Testis (tissue), 5 donors: ENCODE measurements around the genes MCRS1 and GPD1.

DNA sequence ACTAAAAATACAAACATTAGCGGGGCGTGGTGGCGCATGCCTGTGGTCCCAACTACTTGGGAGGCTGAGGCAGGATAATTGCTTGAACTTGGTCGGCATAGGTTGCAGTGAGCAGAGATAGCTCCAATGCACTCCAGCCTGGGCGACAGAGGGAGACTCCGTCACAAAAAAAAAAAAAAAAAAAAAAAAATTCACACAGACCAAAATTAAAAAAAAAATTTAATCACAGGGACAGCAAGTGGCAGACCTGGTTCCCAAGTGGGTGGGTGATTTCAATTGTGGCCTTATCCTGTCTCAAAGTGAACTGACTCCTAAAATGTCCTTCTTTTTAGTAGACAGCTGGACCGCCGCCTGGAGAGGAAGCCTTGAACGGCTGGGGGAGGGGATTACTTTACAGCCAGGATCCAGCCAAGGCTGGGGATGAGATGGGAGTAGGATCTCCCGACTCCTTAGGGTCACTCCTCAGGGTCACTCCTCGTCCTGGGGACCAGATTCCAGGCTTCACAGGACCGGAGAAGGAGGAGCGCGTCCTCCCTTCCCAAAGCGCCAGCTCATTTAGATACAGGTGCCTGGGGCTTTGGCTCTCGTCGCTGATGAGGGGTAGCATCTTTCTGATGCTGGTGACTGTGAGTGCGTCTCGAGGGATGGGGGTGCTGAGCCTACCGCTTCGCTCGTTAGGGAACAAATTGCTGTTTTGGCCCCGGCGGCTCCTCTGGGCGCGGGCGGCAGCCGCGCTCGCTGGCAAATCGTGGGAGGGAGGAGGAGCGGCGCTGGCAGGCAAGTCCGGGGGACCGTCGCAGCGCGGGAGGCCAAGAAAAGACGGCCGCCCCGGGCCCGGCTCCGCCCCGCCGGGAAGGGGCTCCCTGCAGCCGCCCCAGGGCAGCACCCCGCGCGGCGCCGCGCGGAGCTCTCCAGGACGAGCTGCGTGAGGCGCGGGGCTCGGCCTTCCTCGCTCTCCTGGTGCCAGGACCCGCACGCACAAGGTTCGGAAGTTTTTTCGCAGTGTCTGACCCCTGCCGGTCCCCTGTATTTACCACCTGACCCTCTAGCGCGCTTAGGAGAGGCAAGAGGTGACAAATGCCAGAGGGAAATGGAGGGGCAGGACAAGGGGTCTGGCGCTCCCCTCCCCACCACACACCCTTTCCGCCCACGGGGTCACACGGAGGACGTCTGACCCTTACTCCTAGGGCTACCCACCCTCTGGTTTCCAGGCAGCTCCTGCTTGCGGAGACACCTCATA is 1.2 kb upstream of the KCNH3 start:
- PRO-cap, 3 experiments: no peak in any of the 3 experiments
- RAMPAGE, long total RNA, 2 experiments: no peak in any of the 2 experiments
- RRBS: 1% methylated on average over 17 of the region's 72 CpGs

GRCh38 chr12:49553500-49553998 is 14.4 kb downstream of the MCRS1 start:
- PRO-cap, 3 experiments: no peak in any of the 3 experiments
- RAMPAGE, long total RNA, 2 experiments: no peak in any of the 2 experiments
- RRBS: no CpG with 5 or more reads among the region's 2 CpGs

DNA sequence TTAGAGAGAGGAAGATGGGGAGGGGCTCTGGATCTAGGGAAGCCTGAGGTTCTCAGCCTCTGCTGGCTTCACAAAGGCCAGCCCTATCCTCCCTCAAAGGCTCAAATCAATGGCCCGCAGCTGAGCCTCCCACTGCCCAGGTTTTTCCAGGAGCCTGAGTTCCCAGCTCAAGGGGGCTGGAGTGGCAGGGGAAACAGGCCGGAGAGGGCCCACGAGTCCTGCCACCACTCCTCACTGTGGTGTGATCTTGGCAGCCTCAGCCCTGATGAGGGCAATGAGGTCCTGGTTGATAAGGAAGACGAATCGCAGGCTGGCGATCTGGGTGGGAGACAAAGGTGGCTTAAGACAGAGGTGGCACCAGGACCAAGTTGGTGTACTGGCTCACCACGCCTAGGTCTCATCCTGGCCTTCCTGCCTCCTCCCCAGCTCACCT is 9.5 kb downstream of the MCRS1 start:
- PRO-cap, 3 experiments: no peak in any of the 3 experiments
- RAMPAGE, long total RNA, 2 experiments: no peak in any of the 2 experiments
- RRBS: no CpG with 5 or more reads among the region's 7 CpGs

DNA sequence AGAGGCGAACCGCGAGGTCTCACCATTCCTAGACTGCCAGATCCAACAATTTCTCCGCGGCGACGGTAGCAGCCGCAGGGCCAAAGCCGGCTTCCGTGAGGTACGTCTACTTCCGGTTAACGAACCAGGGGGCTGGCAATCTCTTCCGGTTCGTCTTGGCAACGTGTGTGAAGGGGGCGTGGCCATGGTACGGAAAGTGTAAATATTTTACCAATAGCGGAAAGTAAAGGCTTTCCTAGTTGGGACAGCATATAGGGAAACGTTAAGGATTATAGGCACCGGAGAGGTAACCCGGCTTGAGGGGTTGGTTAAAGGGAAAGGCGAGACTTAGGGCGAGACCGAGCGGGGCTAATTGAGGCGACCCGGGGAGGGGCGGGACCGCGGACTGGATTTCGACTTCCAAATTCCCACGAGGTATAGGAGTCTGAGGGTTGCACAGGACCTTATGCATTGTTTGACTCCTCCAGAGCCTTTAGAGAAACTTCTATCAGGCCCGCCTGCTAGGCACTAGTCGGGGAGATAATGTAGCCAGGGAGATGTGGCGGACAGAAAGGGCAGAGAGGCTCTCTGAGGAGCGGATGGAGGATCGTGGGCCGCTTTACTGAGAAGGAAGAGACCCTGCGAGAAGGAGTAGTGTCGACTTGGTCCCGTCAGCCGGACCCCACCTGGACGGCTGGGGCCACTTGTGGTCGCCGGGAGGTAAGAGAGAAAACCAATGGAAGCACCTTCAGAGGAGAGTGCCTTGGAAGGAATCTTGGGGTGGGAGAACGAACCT is at the start of gene MCRS1:
TSS of gene MCRS1 (minus strand) at position 118 of the 775 bp plus-strand sequence.
- PRO-cap, 3 experiments: peak in 3 of 3 experiments; most common plus-strand start position 161 of the sequence (in 1); most common minus-strand start position 97 of the sequence (in 3)
- RAMPAGE, long total RNA, 2 experiments: start-site peak on the plus strand in 2 of 2 experiments, centred at positions 159 to 164 of the sequence, 59 to 119 reads per replicate; start-site peak on the minus strand in 2 of 2 experiments, centred at positions 92 to 95 of the sequence, 156 to 157 reads per replicate
- RRBS: 1% methylated on average over 10 of the region's 47 CpGs

GRCh38 chr12:49600253-49600794 is 5.1 kb downstream of the FAM186B start:
- PRO-cap, 3 experiments: no peak in any of the 3 experiments
- RAMPAGE, long total RNA, 2 experiments: start-site peak on the minus strand in 1 of 2 experiments, at chr12:49600120-49600462 at its widest, 170 reads per replicate
- RRBS: no CpG with 5 or more reads among the region's 9 CpGs

GRCh38 chr12:49643690-49644879 is 20.7 kb downstream of the PRPF40B start:
- PRO-cap, 3 experiments: no peak in any of the 3 experiments
- RAMPAGE, long total RNA, 2 experiments: no peak in any of the 2 experiments
- RRBS: no CpG with 5 or more reads among the region's 15 CpGs

GRCh38 chr12:49670801-49671897 is 36.1 kb downstream of the FMNL3 start:
- PRO-cap, 3 experiments: no peak in any of the 3 experiments
- RAMPAGE, long total RNA, 2 experiments: no peak in any of the 2 experiments
- RRBS: no CpG with 5 or more reads among the region's 6 CpGs

DNA sequence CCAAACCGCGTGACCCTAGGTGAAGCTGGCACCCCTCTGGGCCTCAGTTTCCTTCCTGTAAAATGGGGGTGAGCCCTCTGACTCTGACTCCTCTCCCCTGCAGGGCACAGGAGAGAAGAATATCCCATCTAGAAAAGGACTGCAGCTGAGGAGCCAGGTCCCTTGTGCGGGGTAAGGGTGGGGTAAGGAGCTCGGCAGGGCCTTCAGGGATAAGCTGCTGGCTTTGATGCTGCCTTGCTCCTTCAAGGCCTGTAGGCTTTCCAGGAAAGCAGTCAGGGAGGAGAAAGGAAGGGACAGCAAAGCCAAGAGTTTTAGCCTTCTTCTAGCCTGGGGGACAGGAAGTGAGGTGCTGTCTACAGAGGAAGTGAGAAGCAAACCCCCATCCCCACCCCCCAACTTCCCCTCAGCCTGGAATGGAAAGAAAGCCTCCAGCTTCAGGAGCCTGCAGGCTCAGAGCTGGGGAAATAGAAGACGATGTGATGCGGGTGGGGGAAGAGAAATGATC is 7.3 kb downstream of the NCKAP5L start:
- PRO-cap, 3 experiments: no peak in any of the 3 experiments
- RAMPAGE, long total RNA, 2 experiments: no peak in any of the 2 experiments
- RRBS: no CpG with 5 or more reads among the region's 6 CpGs

- PRO-cap, 3 experiments: peak in 1 of 3 experiments; most common plus-strand start chr12:50025752 (in 1)
- RAMPAGE, long total RNA, 2 experiments: no peak in any of the 2 experiments
- RRBS: no CpG with 5 or more reads among the region's 11 CpGs
These were observed 261 bp upstream of the RACGAP1 start for GRCh38 chr12:50025574-50025935.

DNA sequence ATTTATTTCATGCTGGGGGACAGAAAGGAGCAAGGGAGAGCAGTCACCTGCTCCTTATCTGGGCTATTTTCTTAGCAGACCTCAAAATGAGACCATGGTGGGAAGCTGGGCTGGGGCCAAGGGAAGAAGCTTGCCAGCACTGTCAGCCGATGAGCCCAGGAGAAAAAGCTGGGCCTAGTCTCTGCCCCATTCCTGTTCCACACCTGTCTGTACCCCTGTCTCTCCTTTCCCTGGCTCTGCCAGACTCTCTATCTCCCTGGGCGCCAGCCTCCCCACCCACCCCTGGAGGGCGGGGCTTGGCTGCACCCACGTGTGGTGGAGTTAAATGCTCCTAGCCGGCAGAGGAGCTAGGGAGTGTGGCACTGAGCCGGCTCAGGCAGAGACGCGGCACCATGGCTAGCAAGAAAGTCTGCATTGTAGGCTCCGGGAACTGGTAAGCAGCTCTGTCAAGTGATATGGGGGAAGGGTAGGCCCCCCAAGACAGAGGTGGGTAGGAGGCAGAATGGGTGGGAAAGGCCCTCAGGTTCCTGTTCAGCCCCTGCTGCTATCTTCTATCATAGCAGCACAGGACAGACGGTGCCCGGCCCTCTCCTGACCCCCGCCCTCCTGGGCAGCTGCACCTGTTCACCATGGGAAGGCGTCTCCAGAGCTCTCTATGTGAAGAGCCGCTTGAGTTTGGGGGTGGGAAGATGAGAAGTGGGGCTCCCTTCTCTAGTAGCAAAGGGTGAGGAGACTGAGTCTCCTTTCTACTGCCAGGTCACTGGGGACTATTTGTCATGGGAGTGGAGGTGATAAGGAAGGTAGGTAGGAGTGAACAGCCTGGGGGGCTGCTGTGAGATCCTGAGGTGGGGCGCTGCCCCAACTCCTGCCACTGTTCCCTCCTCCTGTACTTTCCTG is at the start of gene GPD1:
TSS of gene GPD1 (plus strand) at position 350 of the 897 bp plus-strand sequence.
- PRO-cap, 3 experiments: peak in 2 of 3 experiments; most common plus-strand start position 350 of the sequence (in 1); most common minus-strand start position 232 of the sequence (in 1)
- RAMPAGE, long total RNA, 2 experiments: no peak in any of the 2 experiments
- RRBS: 61% methylated on average over 4 of the region's 15 CpGs

DNA sequence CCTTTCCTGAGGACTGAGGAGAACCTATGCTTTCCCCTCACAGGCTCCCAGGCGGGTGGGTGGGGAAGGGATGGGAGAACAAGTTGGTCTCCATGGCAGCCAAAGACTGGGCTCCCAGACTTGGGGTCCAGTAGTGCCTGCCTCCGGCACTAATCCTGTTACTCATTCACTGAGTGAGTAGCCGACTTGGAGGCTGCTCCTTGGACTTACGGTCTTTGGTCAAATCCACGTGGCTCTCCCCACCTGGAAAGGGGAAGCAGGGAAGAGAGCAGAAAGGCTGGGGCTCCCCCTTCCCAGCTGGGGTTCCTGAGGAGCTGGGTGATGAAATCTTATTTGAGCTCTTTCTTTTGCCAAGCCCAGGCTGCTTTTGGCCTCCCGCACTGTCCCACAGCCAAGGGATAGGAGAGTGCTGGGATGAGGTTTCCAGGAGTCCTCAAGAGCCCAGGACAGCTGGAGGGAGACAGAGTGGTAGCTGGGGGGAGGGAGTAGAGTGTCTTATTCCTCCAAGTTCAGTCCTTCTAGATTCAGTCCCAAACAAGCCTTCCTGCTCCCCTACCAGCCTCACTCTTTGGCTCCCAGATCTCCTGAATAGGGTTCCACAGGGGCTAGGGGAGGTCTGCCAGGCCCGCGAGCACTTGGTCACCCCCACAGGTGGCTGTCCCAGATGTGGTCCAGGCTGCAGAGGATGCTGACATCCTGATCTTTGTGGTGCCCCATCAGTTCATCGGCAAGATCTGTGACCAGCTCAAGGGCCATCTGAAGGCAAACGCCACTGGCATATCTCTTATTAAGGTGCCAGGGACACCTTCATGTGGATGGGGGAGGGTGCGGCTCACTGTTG is 1.3 kb downstream of the GPD1 start:
- PRO-cap, 3 experiments: no peak in any of the 3 experiments
- RAMPAGE, long total RNA, 2 experiments: no peak in any of the 2 experiments
- RRBS: no CpG with 5 or more reads among the region's 11 CpGs

- PRO-cap, 3 experiments: no peak in any of the 3 experiments
- RAMPAGE, long total RNA, 2 experiments: no peak in any of the 2 experiments
- RRBS: no CpG with 5 or more reads among the region's 5 CpGs
These were observed 8.8 kb upstream of the CERS5 start for GRCh38 chr12:50175857-50176515.

GRCh38 chr12:50277138-50277868 is 6.0 kb downstream of the LIMA1 start:
- PRO-cap, 3 experiments: no peak in any of the 3 experiments
- RAMPAGE, long total RNA, 2 experiments: no peak in any of the 2 experiments
- RRBS: no CpG with 5 or more reads among the region's 3 CpGs

GRCh38 chr12:50282524-50283033 is 741 bp downstream of the LIMA1 start:
- PRO-cap, 3 experiments: no peak in any of the 3 experiments
- RAMPAGE, long total RNA, 2 experiments: no peak in any of the 2 experiments
- RRBS: no CpG with 5 or more reads among the region's 16 CpGs

DNA sequence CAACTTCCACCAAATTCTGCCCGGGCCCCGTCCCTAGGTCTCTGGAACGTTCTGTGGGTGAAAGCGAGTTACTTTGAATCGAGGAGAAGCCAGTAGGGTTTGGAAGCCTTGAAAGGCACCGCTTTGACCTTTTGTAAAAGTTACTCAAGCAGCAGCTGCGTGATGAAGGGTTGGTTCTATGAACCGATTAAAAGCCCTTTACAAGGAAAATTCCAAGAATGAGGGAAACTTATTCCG is 752 bp downstream of the LARP4 start:
- PRO-cap, 3 experiments: peak in 2 of 3 experiments; most common plus-strand start position 92 of the sequence (in 2); most common minus-strand start position 43 of the sequence (in 2)
- RAMPAGE, long total RNA, 2 experiments: no peak in any of the 2 experiments
- RRBS: no CpG with 5 or more reads among the region's 9 CpGs

DNA sequence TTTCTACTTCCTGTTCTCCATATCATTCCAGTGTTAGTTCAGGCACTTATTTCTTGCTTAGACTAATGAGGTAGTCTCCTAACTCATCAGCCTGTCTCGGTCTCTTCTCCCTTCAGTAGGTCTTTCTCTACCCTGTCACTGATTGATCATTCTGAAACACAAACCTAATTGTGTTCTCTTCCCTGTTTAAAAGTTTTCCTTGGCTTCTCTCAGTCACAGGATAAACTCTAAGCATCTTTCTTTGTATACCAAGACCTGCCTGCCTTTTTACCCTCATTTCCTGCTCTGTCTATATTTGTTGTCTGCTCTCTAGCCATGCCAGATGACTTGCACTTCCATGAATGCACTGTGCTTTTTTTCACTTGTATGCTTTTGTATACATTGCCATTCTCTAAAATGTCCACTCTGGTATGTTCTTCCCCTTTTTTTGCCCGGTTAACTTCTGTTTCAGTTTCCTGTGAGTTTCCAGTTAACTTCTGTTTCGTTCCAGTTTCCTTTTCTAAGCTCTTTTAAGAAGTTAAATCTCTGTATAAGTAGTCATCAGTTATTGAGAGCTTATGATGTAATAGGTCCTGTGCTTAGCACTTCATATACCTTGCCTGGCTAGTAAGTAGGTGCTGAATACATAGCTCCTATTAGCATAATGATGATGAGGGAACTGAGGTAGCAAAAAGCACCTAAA is 12.8 kb downstream of the DIP2B start:
- PRO-cap, 3 experiments: no peak in any of the 3 experiments
- RAMPAGE, long total RNA, 2 experiments: no peak in any of the 2 experiments
- RRBS: no CpG with 5 or more reads among the region's 3 CpGs

DNA sequence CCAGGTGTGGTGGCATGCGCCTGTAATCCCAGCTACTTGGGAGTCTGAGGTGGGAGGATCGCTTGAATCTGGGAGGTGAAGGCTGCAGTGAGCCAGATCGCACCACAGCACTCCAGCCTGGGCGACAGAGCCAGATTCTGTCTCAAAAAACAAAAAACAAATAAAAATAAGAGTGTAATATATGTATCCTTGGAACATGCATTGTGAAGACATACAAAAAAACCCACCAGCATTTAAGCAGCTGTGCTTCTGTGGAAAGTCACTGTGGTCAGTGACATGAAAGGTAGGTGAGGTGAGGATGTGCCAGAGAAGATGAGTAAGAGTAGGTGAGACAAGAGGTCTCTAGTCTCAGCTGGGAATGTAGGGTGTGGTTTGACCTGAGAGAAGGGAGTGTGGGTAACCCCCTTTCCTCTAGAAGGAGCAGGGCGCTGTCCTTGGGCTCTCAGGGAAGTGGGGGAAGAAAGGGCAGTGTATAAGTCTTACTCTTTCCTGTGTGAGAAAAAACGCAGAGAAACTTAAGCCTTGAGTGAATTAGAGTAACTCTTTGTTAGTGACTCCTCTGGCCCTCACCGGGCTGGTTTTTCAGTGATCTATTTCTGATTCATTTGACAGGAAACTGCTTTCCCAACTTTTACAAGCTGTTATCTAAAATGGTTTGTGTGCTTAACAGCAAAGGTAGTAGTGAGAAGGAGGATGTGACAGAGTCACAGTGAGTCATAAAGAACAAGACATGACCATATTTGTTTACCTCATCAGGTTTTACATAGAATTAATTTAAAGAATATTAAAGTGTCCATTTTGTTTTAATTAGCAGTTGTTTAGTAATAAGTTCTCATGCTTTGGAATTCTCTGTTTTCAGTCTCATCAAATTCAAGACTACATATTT is 27.8 kb downstream of the DIP2B start:
- PRO-cap, 3 experiments: no peak in any of the 3 experiments
- RAMPAGE, long total RNA, 2 experiments: no peak in any of the 2 experiments
- RRBS: no CpG with 5 or more reads among the region's 7 CpGs

- PRO-cap, 3 experiments: no peak in any of the 3 experiments
- RAMPAGE, long total RNA, 2 experiments: no peak in any of the 2 experiments
- RRBS: no CpG with 5 or more reads among the region's 6 CpGs
These were observed 41.1 kb downstream of the DIP2B start for GRCh38 chr12:50545861-50546373.

DNA sequence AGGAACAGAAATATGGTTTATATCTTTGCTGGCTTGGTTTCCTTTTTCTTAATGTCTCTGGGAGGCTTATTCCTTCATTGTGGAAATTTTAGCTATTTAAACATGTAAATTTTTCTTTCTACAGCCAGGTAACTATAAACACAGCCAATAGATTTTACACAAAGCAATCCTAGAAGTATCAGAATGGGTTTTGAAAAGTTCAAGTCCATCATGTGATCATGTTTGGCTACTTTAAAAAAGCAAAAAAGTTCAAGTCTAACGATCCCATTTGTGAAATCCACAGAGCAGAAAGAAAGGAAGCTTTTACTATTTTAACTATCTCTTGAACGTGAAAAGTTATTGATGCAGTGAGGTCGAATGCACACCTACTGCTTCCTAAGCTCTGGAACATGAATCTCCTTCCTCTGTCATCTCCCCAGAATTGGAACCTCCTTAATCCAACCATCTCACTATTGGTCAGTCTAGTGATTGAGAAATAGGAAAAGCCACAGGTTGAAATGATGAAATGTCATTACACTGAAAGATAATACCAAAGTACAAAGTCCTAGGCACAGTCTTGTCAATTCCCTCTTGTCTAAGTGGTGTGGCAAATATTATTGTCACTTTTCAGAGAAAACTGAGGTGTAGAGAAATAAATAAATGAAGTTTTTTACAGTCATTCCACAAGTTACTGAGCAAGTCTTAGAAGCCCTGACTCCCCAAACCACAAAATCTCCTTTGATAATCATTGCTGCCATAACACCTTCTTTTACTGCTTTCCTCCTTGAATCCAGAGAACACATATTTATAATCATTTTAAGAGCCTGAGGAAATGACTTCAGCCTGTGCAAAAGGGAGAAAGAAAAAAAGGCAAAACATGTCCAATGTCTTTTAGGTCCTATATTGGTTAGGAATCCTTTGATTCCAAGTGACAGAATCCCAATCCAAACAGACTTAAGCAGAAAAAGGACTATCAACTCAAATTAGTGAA is 8.0 kb downstream of the METTL7A start:
- PRO-cap, 3 experiments: no peak in any of the 3 experiments
- RAMPAGE, long total RNA, 2 experiments: no peak in any of the 2 experiments
- RRBS: no CpG with 5 or more reads among the region's 3 CpGs

DNA sequence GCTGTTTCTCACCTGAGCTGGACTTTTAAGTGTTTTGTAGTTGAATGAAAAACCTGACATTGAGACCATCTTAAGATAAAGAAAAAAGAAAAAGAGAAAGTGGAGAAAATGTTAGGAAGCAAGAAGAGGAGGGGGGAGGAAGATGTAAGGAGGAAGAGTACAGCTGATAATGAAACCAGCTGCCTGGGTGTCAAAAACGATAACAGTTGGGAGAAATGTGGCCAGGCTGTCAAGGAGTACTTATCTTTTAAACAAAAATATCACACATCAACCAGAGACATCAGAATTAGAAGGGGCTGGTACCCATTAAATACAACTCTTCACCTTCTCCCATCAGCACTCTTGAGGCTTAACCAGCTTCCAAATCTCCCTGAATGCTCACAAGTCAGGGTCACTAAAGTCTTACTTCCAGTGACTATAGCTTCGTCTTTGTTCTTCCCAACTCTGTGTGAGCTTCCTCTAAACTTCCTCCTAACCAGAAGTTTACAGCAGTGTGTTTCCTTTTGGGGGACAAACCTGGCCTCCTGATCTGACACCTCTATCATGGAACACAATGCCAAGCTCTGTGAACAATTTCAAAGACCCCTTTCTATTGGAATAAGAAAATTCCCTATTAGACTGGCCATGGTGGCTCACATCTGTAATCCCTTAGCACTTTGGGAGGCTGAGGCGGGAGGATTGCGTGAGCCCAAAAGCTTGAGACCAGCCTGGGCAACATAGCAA is 4.4 kb downstream of the SLC11A2 start:
- PRO-cap, 3 experiments: no peak in any of the 3 experiments
- RAMPAGE, long total RNA, 2 experiments: no peak in any of the 2 experiments
- RRBS: no CpG with 5 or more reads among the region's 4 CpGs